ENCODE data around the genes DNMBP, SEC31B, NDUFB8 and BTRC.

GRCh38 chr10:98778017-98778901 is 331.5 kb upstream of the HPS1 start:
- PRO-cap, result no peak
- RAMPAGE, long total RNA, result no peak

DNA sequence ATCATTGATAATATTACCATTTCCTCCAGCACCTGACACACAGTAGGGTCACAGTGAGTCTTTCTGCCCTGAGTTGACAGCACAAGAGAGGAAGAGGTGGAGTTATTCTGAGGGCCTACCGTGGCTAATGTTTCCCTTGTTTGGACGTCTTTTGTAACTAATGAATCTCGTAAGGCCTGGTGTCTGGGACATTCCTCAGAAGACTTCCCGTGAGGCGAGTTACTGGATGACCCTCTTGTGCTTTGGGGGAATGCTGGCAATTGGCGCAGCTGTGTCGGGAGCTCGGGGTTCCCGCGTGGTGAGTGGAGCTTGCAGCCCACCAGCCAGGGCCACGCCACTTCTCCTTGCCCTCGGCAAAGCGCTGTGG is 36.1 kb downstream of the SLC25A28 start:
- PRO-cap, result no peak
- RAMPAGE, long total RNA, result no peak

DNA sequence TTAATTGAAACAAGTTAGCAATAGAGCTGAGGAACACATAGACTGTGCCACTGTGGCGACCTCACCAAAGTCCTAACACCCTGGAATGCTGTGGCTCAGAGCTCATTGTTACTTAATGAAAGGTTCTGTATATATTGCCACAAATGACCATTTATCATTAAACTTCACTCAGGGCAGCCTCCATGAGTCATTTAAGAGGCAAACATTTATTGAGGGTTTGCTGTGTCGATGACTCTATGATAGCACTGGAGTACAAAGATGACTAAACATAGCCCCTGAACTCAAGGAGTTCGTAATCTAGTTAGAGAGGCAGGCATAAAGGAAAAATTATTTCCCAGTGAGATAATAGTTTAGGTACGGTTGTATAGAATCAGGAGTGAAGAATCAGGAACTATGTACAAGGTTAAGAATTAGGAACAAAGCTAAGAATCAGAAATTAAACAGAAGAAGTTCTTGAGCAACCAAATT is 7.8 kb downstream of the ENTPD7 start:
- PRO-cap, result no peak
- RAMPAGE, long total RNA, result no peak

- PRO-cap, result no peak
- RAMPAGE, long total RNA, result no peak
Measured at GRCh38 chr10:99775659-99775989, 6.8 kb upstream of the ABCC2 start.

DNA sequence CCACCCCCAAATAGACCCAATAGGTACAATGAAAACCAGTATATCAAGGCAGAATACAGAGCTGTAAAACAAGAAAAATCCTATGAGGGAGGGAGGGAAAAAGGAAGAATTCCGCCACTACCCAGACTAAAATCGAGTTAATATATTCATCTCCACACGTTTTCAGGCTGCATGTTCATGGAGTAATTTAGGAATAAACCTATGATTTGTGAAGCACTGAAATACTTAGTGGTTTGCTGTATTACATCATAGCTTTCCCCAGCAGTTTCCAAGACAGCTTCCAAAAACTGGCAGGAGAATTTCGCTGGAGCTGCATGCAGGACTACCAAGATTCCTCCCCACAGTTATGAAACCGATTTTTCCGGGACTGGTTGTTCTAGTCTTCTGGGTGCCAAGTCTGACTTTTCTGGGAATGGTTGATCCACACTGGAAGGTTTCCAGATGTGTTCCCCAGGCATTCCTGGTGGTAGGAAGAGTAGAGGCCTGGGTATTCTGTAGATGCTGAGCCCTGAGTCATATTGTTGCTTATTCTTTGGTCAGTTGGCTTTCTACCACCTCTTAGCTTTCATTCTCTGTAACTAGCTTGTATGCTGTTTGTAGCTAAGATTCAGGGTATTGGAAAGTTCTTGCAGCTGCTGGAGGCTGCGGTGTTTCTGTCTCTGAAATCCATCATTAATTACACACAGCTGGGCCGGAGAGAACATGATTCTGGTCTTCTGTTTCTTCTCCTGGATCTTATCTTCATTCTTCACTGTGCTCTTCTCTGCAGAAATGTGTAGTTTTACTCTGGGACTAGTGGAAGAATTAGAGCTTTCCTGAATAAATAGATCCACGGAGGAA is 6.2 kb downstream of the ABCC2 start:
- PRO-cap, result no peak
- RAMPAGE, long total RNA, result no peak

DNA sequence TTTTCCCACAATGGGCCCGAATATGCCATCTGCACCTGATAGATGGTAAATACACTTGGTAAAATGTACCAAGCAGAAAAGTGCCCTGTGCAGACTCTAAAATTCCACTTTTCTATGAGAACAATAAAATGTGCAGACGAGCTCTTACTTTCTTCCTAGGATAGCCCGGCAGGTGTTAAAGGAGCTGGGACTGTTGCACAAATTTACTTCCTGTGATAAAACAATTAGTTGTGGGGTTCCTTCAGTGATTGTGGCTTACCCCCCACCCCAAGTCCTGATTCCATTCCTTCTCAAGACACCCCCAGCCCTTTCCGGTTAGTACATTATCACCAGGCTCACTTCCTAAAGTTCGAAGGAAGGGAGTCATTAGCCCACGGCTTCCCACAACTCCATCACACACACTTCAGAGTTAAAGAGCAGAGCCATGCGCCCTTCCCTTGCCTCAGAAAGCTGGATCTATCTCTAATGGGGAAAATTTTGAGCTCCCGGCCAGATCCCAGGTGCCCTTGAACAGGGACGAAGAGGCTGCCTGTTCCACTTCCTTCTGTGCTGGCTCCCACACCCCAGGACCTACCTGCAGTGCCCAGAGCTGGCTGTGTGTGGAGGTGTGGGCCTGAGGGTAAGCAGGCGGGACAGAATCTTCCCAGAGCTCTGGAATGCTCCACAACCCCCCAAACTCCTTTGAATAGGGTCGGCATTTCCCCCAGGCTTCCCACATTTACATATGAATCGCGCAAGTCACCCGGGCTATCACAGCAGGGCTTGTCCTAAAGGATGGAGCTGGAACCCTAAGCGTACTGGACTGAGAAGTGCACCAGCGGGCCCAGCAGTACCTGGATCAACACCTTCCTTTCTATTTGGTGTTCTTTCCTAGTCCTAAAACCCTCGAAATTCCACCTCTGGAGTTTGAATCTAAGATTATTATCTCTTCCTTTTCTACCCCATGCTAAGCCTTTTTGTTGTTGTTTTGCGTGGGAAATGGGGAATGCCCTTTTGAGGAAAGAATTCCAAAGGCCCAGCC is 96.1 kb downstream of the DNMBP start:
- PRO-cap, result no peak
- RAMPAGE, long total RNA, result no peak

GRCh38 chr10:99924980-99925372 is 84.8 kb downstream of the DNMBP start:
- PRO-cap, result no peak
- RAMPAGE, long total RNA, result no peak

DNA sequence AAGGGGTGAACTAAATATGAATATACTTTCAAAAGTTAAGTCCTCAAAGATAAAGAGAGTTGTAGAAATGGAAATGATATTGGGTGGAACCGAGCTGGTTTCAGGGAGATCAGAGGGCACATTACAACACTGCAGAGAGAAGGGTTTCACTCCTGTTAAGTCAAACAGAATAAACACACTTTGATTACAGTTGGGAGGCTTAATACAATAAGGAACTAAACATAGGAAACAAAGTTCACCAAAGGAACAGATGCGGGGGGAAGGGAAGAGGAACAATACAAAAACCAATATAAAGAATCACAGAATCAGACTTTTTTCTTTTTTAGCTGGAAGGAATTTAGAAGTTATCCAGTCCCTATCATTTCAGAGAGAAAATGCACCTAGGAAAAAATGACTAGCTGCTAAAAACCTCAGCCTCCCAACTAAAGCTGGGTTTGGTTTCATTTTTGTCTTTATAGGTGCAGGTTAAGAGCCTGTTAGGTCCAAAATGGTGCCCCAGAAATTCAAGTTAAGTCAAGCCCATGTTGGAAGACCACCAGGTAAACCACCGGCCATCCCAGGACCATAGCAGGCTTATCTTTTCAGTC is 82.0 kb downstream of the DNMBP start:
- PRO-cap, result no peak
- RAMPAGE, long total RNA, result no peak

- PRO-cap, result no peak
- RAMPAGE, long total RNA, result no peak
Measured at GRCh38 chr10:100009769-100010373, at the start of gene DNMBP. DNMBP (minus strand) TSS chr10:100009947.

- PRO-cap, result no peak
- RAMPAGE, long total RNA, result no peak
Measured at GRCh38 chr10:100101383-100101733, 19.7 kb upstream of the CPN1 start.

DNA sequence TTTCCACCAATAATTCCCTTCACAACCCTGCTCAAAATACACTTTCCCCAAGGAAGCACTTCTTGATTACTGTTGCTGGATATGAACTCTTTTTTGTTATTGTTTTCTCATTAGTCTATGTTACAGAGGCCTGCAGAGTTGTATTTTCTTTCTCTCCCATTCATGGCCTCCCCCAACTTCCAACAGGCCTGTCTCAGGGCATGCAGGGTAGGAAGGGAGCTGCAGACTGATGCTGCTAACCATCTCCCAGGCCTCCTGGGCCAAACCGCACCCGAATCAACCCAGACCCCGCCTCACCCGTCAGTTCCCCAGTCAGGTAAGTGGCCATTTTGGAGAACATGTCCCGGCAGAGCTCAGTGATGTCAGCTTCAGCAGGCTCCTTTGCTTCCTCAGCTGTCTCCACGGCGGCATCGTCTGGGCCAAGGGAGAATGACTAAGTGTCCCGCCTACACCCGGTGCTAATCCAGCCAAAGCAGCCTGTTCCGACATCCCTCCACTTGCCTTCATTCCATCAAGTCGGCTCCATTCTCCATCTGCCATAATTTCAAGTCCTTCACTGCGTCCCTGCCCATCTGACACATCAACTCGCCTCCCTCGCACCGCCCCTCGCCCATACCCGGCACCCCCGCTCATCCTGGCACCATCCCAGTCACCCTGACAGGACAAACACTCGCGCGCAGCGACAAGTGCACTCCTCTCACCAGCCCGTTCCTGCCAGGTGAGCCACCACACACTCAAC is 511 bp downstream of the BLOC1S2 start:
- PRO-cap, result unidirectional peak, minus-strand start at position 518 of the sequence
- RAMPAGE, long total RNA, result no peak

- PRO-cap, result no peak
- RAMPAGE, long total RNA, result no peak
Measured at GRCh38 chr10:100351997-100353144, 5.3 kb downstream of the SCD start.

DNA sequence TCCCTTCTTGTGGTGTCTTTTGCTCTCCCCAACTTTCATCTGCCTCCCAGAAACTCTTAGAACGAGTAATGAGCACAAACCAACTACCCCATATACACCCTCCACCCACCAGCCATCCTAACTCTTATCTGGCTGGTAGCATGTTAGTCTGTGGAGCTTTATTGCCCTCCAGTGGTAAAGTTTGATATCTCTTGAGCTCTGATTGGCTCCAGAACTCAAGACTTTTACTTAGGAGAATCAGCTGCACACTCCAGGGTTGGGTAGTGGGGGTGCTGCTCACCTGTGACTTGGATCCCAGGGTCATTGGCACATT is 11.0 kb downstream of the SEC31B start:
- PRO-cap, result no peak
- RAMPAGE, long total RNA, result no peak

GRCh38 chr10:100518873-100520311 is at the start of gene SEC31B:
SEC31B (minus strand) TSS chr10:100519861.
- PRO-cap, result no peak
- RAMPAGE, long total RNA, result no peak

DNA sequence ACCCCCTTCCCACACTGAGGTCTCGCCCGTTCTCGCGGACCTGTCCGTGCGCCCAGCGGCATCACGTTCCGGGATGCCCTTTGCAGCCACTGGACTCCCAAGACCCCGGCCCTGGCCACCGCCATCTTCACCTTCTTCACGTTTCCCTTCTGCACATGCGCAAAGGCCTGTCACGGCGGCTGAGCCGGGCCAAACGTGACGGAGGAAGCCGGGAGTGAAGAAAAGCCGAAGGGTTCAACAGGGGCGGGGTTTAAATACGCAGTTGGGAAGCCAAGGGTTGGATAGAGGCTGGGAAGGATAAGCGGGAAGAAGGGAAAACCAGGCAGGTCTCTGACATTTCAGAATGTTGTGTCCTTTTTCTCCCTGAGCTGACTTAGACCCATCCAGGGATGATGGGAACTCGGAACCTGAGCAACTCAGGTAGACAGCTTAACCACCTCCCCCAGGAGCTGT is at the start of gene NDUFB8:
Gene NDUFB8 (minus strand): TSS at position 145 of the 453 bp plus-strand sequence.
- PRO-cap, result bidirectional peak, plus-strand start at position 192 of the sequence, minus-strand start at position 144 of the sequence
- RAMPAGE, long total RNA, result start-site peak on the minus strand centred at position 144 of the sequence, 24 bp wide, 866 and 648 reads in 2 replicates

GRCh38 chr10:100962669-100963450 is 6.4 kb upstream of the SEMA4G start:
- PRO-cap, result no peak
- RAMPAGE, long total RNA, result no peak

- PRO-cap, result no peak
- RAMPAGE, long total RNA, result no peak
Measured at GRCh38 chr10:100972495-100973101, 3.3 kb downstream of the SEMA4G start.

- PRO-cap, result no peak
- RAMPAGE, long total RNA, result no peak
Measured at GRCh38 chr10:101292520-101292855, 61.5 kb upstream of the BTRC start.

DNA sequence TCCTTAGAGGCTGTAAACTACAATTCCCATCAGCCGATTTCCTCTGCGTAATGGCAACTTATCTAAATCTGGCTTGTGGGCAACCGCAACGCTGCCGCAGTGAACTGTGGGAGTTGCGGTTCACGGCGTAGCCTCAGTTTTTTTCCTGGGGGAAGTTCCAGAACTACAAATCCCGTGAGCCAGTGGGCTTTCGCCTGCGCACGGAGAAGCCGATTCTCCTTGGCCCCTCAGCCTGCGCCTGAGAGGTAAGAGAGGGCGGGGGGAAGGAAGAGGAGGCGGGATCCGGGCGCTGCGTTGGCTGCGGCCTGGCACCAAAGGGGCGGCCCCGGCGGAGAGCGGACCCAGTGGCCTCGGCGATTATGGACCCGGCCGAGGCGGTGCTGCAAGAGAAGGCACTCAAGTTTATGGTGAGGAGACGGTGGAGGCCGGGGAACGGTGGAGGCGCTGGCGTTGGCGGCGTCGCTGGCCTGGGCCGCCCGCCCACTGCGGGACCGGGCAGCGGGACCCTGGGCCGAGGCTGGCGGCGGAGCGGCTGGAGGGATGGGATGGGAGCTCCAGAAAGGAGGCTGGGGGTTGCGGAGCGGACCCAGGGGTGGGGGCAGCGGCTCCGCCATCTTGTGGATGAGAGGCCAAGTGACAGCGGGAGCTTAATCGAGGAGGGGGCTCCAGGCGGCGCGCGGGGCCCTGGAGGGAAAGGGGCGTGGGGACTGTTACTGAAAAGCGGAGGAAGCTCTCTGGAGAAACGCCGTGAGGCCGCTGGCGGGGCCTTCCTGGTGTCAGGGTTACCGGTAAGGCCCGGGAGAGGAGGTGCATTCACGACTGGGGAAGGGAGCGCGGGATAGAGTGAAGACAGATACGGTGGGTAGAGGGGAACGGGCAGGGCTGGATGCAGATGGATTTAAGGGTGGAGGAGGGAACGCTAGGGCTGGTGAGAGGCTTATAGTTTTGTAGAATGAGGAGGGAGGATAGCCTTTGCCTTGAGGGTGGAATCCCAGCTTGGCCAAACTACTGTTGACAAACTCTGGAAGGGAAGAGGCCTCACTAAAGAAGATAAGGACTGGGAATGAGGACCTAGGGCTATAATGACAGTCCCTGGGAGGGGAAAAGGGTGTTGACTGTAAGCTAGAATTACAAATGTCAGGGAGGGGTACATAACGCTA is at the start of gene BTRC:
Gene BTRC (plus strand): TSS at position 344 of the 1,160 bp plus-strand sequence.
- PRO-cap, result unidirectional peak, plus-strand start at position 248 of the sequence
- RAMPAGE, long total RNA, result no peak

DNA sequence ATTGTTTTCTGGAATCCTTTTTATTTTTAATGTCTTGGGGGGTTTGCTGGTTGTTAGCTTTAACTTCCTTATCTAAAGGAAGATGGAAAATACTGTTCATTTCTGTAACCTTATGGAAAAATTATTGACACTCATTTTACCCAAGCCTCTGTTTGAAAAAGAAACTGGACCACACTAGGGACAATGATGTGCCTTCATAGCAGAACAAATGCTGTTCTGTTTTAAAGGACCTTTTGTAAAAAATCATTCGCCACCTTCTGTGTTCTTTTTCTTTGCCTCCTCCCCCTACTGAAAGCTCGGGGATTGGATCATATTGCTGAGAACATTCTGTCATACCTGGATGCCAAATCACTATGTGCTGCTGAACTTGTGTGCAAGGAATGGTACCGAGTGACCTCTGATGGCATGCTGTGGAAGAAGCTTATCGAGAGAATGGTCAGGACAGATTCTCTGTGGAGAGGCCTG is 62.3 kb downstream of the POLL start:
- PRO-cap, result no peak
- RAMPAGE, long total RNA, result no peak